ENCODE measurements around a stretch of chr4.

DNA sequence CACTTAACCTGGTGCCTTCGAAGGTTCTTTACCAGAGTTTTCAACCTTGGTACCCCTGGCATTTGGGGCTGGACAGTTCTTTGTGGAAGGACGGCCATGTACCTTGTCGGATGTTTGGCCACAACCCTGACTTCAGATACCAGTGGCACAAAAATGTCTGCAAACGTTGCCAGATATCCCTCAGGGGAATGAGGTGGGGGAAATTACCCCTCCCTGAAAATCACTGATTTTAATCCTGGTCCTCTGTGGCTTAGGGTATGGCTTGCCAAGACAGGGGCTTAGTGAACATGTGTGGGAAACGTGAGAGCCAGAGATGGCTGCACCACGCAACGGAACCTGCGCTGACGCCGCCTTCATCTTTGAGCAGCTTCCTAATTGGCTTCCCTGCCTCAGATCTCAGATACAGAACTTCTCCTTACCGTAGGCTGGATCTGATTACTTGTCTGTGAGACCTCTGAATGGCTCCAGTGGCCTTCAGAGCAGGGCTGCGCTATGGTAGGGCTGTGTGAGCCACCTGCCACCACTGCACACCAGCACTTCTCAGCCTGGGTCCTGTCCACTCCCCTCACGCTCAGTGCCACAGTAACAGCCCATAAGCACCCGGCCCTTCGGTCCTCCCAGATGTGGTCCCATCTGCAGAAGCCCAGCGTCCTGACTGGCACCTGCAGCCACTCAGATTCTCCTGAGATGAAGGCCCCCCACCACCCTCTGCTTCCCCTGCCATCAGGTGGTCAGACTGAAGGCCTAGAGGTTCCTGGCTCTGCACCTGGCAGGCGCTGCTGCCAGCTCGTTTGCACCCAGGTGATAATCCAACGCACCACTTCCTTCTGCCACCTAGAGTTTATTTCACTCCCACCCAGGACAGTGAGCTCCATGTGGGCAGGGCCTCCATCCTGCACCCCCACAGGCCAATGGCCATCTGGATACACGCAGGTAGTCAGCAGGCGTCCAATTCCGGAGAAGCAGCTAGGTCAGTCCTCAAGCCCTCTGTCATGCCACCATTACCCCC is 5.6 kb downstream of the WDR1 start:
- RRBS, result no CpG with 5 or more reads among the region's 22 CpGs

GRCh38 chr4:10112080-10112681 is 4.4 kb downstream of the WDR1 start:
- RRBS, result no CpG with 5 or more reads among the region's 8 CpGs

GRCh38 chr4:10157577-10157855 is 40.9 kb upstream of the WDR1 start:
- RRBS, result no CpG with 5 or more reads among the region's 1 CpG

- RRBS, result 6% methylated on average over 47 of the region's 102 CpGs
These were observed 846 bp downstream of the ZNF518B start for GRCh38 chr4:10455951-10457208.

DNA sequence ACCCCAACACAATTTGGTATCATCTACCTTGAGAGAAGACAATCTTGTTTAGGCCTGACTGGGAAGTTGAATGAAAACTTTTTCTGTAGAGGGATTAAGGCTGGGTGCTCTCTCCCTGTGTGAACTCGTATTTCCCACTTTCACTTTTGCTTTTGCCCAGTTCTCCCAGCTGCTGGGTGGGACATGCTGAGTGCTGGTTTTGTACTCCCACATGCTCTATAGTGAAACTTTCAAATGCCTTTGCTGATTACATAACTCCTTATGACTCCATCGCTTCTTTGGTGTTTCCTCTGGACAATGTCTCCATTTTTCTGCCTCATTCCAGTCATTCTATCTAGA is 100.6 kb downstream of the CLNK start:
- RRBS, result no CpG with 5 or more reads among the region's 2 CpGs

GRCh38 chr4:11424768-11425480 is 3.8 kb downstream of the HS3ST1 start:
- RRBS, result no CpG with 5 or more reads among the region's 7 CpGs

DNA sequence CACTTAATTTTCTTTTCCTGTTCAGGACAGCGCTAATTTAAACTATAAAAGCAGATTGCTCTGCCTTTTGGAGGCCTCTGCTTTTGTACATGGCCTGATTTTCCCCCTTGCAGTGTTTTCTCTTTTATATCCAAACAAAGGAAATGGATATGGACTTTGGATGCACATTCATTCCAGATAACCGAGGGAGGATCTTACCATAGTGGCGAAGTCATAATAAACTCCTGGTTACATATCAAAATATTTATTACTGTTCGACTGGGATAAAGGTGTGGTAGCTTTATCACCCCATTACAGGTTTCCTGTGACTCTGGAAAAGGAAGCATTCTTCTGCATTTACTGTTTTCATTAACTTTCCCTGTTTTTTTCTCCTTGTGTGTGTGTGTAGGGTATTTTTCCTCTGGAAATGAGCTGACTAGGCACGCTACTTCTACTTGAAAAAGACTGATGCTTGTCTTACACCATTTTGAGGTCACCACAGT is 373.2 kb upstream of the HS3ST1 start:
- RRBS, result no CpG with 5 or more reads among the region's 5 CpGs

- RRBS, result 85% methylated on average over 5 of the region's 33 CpGs
These were observed 874.8 kb downstream of the RAB28 start for GRCh38 chr4:12609228-12609865.

DNA sequence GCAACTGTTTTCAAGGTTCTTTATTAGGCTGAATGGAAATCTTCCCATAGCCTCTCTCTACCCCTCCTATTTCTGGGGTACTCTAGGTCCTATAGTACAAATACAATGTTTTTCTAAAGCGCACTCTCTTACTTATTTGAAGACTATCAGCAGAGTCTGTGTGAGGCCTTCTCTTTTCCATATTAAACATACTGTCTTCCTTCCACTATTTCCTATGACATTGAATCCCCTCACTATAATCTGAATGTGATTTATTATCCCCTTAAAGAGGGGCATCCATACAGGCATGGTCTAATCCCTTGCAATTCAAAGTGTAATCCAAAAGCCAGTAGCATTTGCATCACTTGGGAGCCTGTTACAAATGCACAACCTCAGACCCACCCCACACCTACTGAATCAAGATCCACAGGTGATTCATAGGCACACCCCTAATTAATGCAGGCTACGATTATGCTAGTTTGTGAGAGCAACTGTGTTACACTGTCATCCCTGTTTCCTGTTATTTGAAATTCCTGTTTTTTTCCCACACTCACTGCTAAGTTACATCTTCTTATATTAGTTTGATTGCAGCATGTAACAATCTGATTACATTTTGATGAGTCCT is 120.1 kb downstream of the RAB28 start:
- RRBS, result no CpG with 5 or more reads among the region's 2 CpGs

DNA sequence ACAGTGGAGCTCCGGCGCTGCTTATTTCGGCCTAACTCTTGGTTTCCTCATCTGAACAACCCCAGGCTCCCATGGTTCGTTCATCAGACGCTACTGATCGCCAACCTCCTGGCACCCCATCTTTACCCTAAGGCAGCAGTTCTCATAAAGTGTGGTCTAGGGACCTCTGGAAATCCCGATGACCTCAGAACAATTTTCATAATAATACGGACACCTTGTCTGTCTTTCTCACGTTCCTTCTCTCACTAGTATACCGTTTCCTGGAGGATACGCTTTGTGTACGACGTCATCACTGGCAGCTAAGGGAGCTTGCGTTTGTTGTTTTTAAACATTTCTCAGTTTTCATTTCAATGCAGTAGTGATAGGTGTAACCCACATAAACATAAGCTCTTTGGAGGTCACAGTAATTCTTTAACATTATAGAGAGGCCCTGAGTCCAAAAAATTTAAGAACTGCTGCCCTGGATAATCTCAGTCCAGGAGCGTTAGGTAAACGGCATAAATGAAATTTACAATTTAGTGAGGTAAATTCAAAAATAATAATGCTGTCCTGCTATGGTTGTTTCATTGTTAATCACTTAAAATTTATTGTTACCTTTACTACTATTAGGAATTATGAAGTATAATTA is 855 bp upstream of the RAB28 start:
- RRBS, result no CpG with 5 or more reads among the region's 16 CpGs

GRCh38 chr4:13543590-13543841 is 792 bp downstream of the NKX3-2 start:
- RRBS, result no CpG with 5 or more reads among the region's 16 CpGs

DNA sequence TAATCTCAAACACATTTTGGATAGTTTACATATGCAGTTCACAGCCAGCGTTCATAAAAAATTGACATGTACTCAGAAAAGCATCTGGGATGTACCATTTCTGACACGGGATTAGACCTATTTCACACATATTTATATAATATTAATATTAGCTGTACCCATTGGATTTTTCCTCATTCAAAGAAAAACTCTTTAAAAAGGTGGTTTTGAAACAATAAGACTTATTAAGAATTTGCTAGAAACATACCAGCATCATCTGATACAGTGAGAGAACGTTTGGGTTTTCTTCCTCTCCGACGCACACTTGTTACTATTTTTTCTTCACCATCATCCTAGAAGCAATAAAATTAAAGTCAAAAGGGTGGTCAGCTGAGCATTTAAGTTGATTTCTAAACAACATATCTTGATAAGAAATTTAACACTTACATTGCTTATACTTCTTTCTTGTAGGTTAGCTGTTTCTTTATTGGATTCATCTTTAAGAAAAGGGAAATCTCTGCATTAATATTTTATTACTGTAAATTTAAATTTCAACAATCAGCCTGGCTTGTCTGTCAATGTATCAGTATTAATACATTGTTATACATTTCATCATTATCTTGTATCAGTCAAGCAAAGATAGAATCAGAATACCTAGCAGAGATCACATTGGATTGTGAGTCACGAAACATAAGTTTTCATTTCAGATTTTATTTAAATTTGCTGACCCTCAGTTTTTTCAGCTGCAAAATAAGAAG is 33.0 kb upstream of the NKX3-2 start:
- RRBS, result no CpG with 5 or more reads among the region's 6 CpGs

- RRBS, result no CpG with 5 or more reads among the region's 15 CpGs
These were observed 213.3 kb upstream of the BOD1L1 start for GRCh38 chr4:13840563-13841459.

DNA sequence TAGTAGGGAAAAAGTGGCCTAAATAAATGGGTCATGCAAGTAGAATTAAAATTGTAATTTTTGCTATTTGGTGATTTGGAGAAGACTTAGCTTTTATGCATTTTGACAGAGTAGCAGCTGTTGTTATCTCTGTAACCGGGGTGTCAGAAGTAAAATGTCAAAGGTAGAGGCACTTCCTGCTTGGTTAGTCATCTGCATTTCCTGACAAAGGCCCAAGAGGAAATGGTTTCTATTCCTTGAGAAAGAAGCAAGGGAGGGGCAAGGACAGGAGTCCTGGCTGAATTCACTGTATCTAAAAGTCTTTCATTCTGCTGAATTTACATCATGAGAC is 550.8 kb upstream of the BOD1L1 start:
- RRBS, result no CpG with 5 or more reads among the region's 1 CpG

DNA sequence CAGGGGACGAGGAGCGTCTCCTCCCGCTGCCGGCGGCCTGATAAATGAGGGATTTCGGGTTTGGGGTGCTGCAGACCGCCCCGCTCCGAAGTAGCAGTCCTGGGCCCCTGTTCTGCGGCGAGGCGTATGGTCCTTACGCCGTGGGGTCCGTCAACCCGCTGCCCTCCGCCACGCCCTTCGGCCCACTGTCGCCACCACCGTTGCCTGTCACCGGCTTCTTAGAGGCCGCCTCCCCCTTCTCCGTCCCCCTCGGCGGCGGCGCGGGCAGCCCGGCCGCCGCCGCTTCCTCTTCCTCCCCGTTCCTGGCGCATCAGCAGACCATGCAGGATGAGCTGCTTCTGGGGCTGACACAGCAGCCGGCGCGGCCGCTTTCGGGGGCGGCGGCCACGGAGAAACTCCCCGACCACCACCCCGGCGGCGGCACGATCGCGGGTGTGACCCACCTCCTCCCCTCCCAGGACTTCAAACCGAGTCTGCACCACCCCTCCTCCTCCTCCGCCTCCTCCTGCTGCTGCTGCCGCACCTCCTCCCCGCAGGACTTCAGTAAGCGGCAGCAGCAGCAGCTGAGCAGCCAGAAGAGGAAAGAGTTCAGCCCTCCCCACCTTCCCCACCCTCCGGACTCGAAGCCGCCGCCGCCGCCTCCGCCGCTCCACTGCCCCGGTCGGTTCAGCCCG is 486 bp downstream of the CPEB2 start:
- RRBS, result 4% methylated on average over 36 of the region's 66 CpGs

DNA sequence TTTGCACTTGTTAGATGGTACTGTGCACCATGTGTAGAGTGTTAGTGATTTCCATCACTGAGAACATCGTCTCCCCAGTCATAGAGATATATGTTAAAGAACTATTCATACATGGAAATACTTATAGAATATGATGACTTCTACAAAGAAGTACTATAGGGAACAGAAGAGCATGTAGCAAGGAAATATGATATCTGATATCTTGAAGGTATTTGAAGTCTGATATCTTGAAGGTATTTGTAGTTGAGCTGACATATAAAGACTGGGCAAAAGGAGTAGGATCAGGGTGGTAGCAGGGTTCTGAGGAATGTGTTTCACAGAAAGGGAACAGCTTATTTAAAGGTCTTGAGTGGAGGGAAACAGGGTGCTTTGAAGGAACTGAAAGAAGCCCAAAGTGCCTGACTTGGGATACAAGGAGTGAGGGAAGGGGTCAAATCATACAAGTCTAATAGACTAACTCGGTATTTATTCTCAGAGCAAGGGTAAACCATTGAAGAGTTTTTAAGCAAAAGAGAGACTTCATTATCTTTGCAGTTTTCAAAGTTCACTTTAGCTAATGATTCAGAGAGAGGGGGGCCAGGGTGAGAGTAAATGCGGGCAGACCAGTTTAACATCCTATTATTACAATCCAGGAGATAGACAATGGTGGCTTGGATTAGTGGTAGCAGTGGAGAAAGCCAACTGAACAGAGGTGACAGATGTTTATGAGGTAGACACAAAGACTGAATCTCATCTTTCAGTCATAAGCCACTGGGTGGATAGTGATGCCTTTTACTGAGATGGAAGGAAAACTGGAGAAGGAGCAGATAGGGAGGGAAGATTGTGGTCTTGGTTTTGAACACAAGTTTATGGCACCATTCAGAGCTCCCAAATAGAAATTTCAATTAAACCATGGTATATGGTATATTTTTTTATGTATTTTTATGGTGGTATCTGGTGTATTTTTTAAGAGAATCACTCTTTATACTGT is 57.8 kb downstream of the CPEB2 start:
- RRBS, result no CpG with 5 or more reads among the region's 3 CpGs

DNA sequence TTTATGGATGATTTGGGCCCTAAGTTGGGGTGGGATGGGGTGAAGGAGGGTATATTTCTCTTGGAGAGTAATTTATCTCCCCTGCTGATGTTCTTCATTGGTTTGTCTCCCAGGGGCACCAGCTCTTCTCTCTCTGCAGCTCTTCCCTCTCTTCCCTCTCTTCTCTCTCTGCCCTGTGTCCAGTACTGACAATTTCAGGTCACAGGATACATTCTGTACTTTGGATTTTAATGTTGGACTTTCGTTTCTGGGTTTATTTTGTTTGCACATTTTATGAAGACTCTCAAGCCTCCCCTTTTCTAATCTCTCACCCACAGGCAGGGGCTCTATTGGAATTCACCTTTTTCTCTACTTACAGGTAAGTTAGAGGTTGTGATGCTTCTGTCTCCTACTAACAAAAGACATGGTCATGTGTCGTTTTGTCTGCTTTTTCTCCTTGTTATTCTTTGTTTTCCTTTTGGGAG is 165.5 kb downstream of the CPEB2 start:
- RRBS, result no CpG with 5 or more reads among the region's 2 CpGs

DNA sequence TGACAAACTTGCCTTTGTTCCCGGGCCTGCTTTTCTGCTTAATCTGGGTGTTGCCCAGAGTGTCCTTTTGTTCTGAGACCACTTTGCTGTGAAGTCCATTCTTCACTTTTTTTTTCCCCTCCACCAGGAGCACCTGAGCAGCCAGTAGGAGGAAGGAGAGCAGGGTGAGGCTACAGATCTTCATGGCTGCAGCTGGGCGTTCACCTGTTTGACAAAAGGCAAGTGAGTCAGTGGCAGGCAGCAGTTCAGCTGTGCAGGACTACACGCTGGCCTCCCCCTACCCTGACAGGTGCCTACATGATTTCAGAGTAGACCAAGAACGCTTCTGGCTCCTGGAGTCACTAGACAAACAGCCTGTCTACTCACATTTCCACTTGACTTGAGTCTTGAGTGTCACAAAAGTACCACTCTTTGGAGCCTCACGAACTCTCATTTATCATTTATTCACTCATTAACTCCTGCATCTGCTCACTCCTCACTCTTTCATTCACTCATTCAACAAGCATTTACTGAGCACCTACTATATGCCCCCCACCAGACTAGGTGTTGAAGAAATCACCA is 2.0 kb downstream of the FGFBP1 start:
- RRBS, result no CpG with 5 or more reads among the region's 5 CpGs

- RRBS, result no CpG with 5 or more reads among the region's 12 CpGs
These were observed 67.9 kb downstream of the TAPT1 start for GRCh38 chr4:16158110-16158960.

DNA sequence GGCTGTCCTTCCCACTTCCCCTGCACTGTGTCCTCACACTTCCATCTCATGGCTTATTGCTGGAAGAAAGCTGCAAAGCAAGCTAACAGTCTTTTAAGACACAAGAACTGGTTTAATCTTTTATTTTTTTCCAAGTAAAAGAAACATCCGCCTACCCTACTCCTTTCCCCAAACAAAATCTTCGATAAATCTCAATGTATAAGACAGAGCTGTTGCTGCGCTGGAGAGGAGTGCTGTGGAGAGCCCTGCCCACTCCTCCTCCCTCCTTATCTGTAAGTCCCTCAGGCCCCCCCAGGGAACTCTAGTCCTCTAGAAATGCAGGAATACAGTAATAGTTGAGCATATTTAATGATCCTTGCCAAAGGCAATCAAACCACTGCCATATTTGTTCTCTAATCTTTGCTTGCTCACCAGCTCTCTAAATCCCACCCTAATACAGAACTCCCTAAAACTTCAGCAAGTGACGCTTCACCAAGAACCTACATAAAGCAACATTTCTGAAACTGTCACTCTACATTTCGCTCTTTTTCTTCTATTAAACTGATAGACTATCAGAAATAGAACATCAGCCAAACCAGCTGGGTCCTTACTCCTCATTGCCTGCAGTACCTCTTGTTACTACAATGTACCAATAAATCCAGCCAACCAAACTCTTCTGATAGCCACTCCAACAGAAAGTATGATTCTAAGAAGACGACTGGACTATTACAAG is 13.8 kb downstream of the TAPT1 start:
- RRBS, result no CpG with 5 or more reads among the region's 6 CpGs